Metastatic Breast Carcinoma in the Brain (tissue), 10 donors: ENCODE measurements around a stretch of chr5.

- PRO-cap, 10 experiments, result no peak in any of the 10 experiments
Measured at GRCh38 chr5:149616559-149616854, 35.2 kb downstream of the ARHGEF37 start.

- PRO-cap, 10 experiments, result no peak in any of the 10 experiments
Measured at GRCh38 chr5:149617910-149618426, 36.7 kb downstream of the ARHGEF37 start.

- PRO-cap, 10 experiments, result no peak in any of the 10 experiments
Measured at GRCh38 chr5:149623817-149624319, 42.6 kb downstream of the ARHGEF37 start.

- PRO-cap, 10 experiments, result no peak in any of the 10 experiments
Measured at GRCh38 chr5:149634017-149634595, 52.8 kb downstream of the ARHGEF37 start.

- PRO-cap, 10 experiments, result peak in 5 of 10 experiments; most common plus-strand start chr5:149641461 (in 1); most common minus-strand start chr5:149641481 (in 5)
Measured at GRCh38 chr5:149640799-149641832, 59.8 kb downstream of the ARHGEF37 start.

DNA sequence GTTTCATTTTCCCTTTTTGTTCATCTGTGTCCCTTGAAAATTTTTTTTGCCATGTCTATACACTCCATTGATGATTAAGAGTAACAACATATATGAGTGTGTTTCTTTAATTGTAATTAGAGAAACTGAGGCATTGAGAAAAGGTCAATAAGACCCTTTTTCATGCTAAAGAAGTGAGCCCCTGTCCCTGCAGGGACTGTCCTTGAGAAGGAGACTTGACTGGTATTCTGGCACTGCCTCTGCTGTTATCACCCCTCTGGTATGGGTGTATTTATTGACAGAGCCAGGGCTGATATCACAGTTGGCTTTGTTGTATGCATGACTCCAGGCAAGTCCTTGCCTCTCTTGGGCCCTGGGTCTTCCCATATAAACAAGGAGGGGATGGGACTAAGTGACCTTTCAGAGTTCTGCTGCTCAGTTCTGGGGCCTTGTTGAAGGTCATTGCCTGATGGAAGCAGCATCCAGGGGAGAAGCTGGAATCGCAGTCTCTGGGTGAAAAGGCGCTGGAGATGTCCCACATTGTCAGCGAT, 71.8 kb upstream of the PPARGC1B start:
- PRO-cap, 10 experiments, result no peak in any of the 10 experiments

- PRO-cap, 10 experiments, result no peak in any of the 10 experiments
Measured at GRCh38 chr5:149731948-149732282, 1.8 kb downstream of the PPARGC1B start.

GRCh38 chr5:149776477-149777078, 46.5 kb downstream of the PPARGC1B start:
- PRO-cap, 10 experiments, result no peak in any of the 10 experiments

- PRO-cap, 10 experiments, result no peak in any of the 10 experiments
Measured at GRCh38 chr5:149789767-149790719, 59.9 kb downstream of the PPARGC1B start.

DNA sequence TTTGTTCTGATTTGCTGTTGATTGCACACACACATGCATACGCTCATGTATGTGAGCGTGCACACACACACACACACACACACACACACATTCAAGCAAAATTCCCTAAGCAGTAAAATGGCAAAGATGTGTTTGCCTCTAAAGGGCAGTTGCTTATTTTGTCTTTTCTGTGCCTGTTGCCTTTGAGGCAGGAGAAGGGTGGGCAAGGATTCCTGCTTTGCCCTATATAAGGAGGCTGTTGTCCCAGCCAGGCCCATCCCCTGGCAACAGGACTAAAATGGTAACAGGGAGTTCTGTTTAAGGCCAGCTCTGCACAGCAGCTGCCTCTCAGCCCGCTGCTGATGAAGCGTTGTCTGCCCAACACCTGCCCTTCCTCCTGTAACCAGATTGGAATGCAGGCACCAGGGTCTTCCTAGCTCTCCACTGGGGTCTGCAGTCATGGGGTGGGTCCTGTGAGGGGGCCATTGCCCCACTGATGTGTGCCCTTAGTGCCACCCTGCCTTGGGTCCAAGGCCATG, 64.4 kb downstream of the PPARGC1B start:
- PRO-cap, 10 experiments, result no peak in any of the 10 experiments

DNA sequence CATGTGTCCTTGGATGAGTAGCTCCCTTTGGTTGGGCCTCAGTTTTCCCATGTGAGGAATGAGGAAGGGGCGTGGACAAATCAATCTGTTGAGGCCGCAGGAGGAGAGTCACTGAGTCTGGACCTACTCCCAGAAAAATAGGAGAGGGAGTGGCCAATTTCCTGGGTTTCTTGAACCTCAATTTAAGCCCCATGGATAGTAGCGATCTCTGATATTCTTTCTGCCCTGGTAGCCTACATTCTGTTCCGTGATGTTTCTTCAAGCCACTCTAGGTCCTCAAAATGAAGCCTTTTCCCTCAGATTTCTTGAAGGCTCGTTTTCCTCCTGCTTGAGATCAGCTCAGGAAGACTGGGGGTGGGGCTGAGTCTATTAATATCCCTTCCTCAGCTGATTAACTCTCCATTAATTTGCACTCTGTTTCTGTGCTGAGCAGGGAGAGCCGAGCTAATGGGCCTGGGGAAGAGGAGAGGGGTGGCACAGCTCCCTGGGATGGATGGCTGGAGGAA, 93.1 kb downstream of the PPARGC1B start:
- PRO-cap, 10 experiments, result no peak in any of the 10 experiments

DNA sequence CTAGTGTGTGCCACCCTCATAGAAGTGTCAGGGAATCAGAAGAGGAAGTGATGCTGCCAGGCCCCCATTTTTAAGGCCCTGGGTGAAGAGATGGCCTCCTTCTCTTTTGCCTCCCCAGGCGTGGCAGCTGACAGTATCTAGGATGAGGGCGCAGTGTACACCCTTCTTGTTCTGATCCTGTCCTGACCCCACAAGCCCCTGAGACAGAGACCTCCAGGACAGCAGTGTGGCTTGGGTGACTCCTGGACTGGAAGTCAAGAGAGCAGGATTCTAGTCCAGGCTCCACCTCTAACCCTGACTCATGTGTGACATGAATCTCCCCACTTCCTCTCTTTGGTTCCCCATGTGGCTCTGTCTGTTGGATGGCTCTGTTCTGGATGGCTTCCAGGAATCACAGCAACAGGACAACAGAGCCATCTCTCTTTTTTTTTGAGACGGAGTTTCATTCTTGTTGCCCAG, 27.7 kb downstream of the CSF1R start:
- PRO-cap, 10 experiments, result peak in 4 of 10 experiments; most common minus-strand start position 249 of the sequence (in 3)

DNA sequence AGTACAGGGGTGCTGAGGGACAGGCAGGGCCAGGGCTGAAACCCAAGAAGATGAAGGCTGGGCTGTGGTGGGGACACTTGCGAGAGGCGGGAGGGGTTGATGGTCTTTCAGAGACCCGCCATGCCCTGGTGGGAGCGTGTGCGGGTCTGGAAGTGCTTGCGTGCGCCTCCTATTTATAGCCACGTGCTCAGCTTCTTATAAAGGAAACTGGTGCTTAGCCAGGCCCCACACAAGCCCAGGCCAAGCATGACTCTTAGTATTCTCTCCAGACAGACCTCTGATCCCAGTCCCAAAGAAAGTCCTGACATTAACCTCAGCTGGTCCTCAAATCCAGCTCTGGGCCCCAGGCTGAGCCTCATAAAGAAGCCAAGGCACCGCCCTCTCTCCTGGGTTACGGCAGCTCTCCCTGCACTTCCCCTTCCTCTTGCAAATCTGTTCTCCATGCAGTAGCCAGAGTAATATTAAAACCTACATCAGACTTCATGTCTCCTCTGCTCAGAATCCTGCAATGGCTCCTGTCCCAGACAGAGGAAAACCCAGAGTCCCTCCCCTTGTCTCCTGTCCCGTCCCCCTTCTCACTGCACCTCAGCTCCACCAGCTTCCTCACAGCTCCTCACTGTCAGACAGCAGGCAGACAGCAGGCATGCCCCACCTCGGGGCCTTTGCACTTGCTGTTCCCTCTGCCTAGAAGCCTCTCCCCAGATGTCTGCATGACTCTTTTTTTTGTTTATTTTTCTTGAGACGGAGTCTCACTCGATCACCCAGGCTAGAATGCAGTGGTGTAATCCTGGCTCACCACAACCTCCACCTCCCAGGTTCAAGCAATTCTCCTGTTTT, 9.1 kb upstream of the SLC6A7 start:
- PRO-cap, 10 experiments, result no peak in any of the 10 experiments

DNA sequence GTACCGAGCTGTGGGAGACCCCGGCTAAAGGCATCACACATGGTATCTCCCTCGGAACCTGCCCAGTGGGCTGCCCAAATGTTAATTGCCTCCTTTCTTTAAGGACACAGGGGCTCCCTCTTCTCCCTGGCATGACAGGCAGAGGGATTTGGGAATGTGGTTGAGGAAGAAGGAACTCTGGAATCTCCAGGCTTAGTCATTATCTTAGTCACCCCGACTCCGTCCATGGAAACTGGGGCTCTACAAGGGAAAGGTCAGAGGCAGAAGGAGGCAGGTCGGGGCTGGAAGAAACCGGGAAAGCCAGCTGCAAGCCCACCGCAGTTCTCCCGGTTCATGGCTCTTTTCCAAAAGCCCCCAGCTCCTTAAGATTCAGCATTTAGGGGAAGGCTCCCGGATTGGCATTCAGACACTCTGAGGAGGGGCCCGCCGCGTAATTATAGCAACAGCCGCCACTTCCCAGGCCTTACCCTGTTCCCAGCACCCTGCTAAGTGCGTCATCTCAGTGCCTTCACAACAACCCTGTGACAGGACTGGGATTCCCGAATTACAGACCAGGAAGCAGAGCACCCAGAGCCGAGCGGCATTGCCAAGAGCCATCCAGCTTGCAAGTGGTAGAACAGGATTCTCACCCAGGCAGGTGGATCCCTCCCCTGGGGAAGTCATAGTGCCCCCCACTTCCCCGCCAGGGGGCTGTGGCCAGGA, 18.9 kb downstream of the SLC6A7 start:
- PRO-cap, 10 experiments, result peak in 10 of 10 experiments; most common plus-strand start position 570 of the sequence (in 10); most common minus-strand start position 487 of the sequence (in 3)

GRCh38 chr5:150392180-150392426, 20.6 kb downstream of the CD74 start:
- PRO-cap, 10 experiments, result no peak in any of the 10 experiments

DNA sequence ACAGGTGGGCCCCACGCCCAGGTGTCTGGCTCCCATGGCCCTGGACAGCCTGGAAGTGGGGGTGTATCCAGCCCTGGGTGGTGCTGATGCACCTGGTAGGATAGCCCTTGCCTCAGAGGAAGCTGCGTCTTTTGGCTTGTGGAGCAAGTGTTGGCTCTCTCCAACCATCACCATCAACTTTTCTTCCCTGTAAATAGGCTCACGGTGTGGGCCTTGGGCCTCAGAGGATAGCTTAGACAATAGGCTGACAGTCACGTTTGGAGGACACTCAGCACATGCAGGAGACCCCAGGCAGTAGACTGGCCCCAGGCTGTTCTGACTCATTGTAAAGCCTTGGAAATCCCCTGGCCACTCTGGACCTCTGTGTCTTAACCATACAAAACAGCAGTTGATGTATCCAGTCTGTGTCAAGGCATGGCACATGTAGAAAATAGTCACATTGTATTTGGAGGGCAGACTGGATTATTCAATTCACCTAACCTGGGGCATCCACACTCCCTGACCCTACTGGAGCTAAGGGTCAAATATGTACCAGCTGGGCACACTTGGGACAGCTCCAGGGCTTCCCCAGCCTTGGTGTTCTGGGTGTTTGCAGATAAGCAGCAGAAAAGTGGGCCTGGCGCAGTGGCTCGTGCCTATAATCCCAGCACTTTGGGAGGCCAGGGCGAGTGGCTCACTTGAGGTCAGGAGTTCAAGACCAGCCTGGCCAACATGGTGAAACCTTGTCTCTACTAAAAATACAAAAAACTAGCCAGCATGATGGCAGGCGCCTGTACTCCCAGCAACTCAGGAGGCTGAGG, 18.5 kb downstream of the CD74 start:
- PRO-cap, 10 experiments, result no peak in any of the 10 experiments

GRCh38 chr5:150400466-150401460, 11.9 kb downstream of the CD74 start:
- PRO-cap, 10 experiments, result no peak in any of the 10 experiments

GRCh38 chr5:150408299-150408785, 4.4 kb downstream of the CD74 start:
- PRO-cap, 10 experiments, result peak in 1 of 10 experiments; most common minus-strand start chr5:150408625 (in 1)

- PRO-cap, 10 experiments, result peak in 2 of 10 experiments; most common plus-strand start chr5:150413057 (in 1); most common minus-strand start chr5:150413196 (in 2)
Measured at GRCh38 chr5:150412960-150413300, 220 bp upstream of the CD74 start.

DNA sequence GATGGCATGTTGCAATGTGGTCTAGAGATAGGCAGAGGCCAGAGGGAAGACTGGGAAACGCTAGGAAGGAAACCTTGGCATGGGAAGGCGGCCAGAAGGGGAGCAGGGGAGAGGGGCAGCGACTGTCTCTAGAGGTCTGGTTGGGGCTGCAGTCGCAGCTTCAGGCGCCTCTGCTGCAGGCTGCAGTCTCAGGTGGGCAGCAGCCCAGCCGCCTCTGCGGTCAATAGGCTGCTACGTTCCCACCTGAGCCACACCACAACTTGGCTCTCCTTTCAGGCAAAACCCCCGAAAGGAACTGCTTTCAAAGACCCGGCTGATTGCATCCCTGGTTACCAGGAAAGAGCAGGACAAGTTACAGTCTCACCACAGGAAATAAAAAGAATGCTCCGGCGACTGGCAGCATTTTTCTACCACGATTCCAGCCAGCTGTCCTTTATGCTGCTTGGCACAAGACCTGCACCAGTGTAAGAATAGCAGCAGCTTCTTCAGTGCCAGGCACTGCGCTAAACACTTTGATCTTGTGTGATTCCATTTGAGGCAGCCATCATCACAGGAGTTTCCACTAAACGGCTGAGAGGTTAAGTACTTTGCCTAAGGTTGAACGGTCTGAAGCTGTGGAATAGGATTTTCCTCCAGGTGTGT, 7.6 kb downstream of the RPS14 start:
- PRO-cap, 10 experiments, result no peak in any of the 10 experiments